Measurements from ENCODE around the gene ADAMTS15.

GRCh38 chr11:129141629-129142385 lies 50.3 kb downstream of the ARHGAP32 start:
- PRO-cap: no peak

DNA sequence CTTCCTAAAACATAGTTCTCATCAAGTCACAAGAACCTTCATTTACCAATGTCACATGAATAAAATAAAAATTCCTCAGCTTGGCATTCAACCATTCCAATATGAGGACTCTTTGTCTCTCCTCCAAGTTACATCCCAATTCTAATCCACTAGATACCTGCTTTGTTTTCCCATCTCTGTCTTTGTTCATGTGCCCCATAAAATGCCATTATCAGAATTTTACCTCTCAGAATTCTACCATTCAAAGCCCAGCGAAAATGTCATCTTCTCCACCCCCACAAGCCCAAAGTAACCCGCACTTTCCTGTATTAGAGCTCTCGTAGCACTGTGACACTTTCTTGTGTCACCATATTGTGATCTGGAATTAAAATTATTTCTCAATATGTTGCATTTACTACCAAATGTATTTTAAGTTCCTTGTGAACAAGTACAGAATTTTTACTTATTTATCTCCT lies 51.5 kb upstream of the ARHGAP32 start:
- PRO-cap: no peak

DNA sequence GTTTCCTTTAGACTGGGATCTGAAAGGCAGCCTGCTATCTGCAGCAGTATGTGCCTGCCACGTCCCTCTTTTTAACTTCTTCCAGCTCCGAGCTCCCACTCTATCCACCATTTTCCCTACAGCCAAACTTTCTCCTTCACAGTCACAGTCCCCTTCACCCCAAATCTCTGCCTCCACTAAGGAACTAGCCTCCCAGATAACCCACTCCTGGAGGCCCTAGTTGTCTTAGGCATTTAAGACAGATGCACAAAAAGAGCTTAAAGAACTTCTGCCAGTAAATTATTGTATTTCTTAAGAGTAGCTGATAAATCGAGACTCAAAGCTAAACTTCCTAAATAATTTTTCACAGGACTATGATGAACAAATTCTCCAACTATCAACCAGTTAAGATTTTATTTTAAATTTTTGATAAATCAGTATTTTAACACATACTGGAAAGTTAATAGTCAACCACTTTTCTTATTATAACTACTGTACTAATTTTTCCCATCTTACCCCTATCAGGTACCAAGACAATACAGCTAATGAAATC lies 66.3 kb upstream of the ARHGAP32 start:
- PRO-cap: no peak

DNA sequence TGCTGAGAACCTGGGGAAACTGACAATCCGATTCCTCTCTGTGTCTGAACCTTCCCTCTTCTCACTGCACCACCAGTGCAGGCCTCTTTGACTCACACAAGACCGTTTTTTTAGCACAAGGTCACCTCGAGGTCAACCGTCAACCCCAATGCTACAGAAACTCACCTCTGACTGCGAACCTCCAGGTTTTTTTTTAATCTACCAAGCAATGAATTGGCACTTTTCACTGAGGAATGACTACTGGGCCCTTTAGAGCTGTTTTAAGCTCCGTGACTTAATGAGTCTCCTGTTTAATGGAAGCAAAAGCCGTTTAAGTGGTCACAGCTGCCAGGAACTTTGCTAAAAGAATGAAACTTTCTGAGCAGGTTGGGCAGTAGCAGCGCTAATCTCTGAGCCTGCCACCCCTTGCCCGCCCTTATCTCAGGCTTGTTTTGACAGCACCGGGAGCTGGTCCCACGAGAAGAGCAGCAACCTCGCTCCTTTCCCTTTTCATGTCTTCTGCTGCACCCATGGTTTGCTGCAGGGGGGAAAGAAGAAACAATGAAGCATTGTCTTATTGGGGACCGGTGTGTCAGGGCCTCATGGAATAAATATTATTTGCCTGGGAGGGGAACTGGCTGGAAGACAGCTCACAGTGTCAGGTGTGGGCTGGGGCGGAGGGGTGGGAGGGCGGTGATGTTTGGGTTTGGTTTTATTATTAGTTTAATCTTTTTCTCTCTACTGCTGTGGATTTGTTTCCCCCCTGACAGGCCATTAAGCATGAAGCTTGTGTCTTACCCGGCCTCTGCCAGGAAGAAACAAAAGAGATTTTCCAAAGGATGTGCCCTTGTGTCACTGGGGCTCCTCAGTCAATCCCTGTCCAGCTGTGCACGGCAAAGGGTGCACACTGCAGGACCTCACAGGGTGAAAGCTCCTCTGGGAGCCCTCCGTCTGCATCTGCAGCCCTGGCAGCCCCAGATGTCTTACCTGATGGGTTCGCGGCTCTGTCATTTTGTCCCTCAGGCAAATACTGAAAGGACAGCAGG lies 203.4 kb upstream of the TMEM45B start:
- PRO-cap: no peak

DNA sequence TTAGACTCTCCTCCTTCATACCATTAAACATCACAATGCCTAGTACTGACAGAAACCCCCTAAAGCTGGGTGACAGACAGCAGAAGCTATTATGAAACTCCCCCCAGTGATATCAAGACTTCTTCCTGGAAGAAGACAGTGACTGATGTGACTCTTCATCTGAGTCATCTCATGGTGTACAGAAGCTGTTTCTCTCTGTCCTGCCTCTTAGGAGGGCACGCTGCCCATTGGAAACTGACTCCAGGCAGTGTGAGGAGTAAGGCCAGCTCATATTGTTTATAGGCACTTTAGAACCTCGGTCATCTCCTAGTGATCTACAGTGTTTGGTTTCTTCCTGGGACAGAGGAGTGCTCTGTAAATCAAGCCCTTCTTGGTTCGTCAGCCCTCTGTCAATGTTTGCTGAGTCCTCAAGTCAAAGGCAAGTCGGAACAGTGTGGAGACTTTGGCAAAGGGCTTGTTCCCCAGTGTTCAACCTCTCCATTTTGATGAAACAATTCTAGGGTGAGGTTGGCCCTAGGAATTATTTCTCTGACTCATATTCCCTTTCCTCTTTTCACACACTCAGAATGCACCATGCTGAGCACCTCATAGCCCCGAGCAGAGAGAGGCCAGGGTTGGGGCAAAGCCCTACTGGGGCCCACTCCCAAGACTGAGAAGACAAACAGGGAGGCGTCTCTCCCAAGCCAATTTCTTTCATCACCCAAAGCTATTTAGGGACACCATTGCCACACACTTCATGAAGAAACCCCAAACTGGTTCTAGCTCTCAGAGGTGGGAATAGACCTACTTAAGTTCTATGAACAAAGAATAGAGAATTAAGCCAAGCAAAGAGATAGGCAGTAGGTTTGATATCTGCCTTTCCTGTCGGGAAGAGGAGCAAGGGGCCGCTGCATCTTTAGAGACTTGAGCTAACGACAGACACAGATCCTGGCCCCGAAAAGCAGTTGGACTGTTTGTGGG lies 172.3 kb upstream of the TMEM45B start:
- PRO-cap: no peak

DNA sequence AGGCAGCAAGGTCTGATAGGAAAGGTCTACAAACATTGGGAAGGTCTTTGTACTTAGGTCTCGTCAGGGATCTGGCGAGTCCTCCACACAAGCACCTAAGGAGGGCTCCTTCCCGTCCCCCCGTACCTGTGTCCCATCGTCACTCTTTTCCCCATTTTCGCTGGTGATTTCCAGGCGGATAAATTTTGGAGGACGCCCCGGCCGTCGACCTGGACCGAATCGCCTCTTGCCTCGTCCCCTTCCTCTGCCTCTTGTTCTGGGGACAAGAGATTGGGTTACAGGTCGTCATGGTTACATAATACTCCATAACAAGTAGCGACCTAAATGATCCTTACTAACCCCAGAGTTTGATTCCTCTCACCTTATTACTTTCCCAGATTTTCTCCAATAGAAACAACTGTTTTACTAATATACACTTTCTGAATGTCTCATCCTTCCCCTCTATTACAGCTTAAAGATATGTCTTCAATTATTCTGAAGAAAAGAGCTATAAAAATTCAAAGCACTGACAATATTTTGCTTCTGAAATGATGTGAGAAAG lies 36.7 kb upstream of the NFRKB start:
- PRO-cap: no peak

GRCh38 chr11:129973734-129974173 lies 28.9 kb downstream of the PRDM10 start:
- PRO-cap: no peak

- PRO-cap: no peak
These were observed 33.1 kb upstream of the ST14 start for GRCh38 chr11:130126393-130126981.

- PRO-cap: no peak
These were observed 16.3 kb upstream of the ST14 start for GRCh38 chr11:130143284-130143768.

DNA sequence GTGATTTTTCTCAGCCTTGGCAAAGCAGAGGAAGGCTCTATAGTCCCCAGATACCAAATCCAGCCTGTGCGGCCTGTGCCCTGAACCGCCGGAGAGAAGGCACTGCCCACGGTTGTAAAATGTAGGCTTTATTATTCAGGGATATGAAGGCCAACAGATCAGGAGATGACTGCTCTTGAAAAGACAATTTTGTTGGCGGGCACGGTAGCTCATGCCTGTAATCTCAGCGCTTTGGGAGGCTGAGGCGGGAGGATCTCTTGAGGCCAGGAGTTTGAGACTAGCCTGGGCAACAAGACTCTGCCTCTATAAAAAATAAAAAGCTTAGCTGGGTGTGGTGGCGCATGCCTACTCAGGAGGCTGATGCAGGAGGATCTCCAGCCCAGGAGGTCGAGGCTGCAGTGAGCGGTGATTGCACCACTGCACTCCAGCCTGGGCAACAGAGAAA lies 31.3 kb downstream of the ST14 start:
- PRO-cap: no peak

- PRO-cap: no peak
These were observed 16.6 kb upstream of the ZBTB44 start for GRCh38 chr11:130331192-130331805.

- PRO-cap: no peak
These were observed 39.5 kb downstream of the ADAMTS8 start for GRCh38 chr11:130388880-130389279.

DNA sequence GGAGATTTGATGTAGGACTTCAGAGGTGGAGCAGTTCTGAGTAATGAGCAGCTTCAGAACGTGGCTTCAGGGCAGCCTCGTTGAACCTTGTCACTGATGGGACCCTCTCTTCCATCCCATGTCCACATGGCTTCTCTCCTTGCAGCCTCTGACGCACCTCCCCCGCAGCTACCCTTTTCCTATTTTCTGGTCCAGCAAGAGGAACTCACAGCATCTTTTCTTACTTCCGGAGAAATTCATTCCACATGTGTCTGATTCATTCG lies 27.8 kb downstream of the ADAMTS8 start:
- PRO-cap: no peak

DNA sequence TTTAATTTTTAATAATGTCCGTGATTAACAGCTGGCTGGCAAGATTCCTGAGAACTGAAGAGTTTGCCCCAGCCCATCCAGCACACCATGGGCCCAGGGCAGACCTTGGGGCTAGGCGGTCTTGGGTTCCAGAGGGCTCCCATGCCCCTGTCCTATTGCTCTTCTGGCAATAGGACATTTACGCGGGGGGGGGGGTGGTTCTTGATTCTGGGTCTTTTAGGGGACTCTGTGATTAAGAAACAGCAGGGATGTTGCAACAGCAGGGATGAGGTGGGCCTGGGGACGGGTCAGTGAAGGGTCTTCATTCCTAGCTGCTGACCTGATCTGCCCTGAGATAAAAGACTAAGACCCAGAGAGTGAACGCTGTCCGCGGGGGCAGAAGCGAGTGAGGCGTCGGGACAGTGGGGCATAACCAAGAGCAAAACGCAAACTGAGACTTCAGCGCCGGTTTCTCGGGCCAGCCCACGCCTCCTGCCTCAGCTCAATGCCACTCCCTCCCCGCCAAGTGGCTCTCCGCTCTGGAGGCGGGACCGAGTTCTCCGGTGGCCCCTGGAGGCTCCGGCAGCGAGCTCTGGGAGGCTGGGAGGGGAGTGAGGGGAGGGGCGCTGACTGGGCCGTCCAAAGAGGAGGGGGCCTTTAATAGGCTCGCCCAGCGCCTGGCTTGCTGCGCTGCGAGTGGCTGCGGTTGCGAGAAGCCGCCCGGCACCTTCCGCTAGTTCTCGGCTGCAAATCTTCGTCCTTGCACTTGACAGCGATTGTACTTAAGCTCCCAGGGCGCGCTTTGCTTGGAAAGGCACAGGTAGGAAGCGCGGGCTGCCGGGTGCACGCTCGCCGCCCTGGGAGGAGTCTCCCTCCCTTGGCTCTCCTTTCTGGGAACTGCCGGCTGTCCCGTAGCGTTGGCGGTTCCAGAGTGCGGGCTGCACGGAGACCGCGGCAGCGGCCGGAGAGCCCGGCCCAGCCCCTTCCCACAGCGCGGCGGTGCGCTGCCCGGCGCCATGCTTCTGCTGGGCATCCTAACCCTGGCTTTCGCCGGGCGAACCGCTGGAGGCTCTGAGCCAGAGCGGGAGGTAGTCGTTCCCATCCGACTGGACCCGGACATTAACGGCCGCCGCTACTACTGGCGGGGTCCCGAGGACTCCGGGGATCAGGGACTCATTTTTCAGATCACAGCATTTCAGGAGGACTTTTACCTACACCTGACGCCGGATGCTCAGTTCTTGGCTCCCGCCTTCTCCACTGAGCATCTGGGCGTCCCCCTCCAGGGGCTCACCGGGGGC lies at the start of gene ADAMTS15:
ADAMTS15 (plus strand) TSS at position 667 of the 1,277 bp plus-strand sequence.
- PRO-cap: bidirectional peak, plus-strand start at position 667 of the sequence, minus-strand start at position 431 of the sequence

GRCh38 chr11:130478142-130478992 lies 29.9 kb downstream of the ADAMTS15 start:
- PRO-cap: no peak

- PRO-cap: no peak
These were observed 132.0 kb downstream of the ADAMTS15 start for GRCh38 chr11:130580285-130581057.

DNA sequence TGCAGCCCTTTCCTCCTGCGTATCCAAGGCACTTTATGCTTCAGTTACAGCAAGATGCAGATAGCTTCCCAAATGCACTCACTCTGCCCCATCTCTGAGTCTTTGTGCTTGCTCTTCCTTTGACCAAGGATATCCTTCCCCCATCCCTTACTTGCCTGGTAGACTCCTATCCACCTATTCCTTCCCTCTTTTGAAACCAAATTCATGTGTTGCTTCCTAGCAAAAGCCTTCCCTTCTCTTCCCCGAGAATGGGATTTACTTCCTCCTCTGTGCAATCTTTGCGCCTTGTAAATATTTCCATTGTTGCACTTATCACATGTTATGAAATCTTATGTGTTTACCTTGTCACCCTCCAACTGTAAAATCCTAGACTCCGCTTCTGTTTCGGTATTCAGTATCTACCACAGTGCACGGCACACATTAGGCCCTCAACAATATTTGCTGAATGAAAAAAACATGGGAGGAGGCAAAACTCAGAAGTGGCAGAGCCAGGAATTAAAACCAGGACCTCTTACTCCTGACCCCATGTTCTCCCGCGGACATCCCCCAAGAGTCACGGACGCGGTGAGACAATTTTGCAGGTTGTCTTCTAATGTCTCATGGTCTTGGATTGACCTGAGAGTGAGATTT lies 197.1 kb downstream of the ADAMTS15 start:
- PRO-cap: no peak

DNA sequence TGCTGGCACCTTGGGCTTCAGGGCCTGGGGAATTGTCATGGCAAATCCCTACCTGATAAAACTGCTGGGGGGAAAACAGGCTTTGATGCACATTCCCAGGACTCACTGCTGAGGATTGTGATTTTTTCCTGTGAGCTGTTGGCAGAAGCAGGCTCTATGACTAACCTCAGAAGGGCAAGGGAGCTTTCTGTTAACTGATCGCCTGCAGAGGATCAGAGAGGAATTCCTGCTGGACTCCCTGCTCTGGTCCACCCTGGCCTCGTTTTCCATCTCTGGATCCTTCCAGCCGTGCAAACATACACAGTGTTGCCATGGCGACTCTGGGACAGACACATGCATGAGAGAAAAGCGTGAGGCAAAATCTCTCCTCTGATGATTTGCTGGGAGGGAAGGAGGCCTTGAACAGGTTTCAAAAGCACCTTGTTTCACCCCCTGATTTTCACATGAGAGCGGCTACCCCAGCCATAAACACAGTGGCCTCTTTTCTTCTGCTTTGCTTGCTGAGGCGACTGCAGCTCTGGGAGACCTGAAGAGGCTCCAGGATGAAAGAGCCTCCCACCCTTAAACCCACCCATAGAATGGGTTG lies 223.9 kb downstream of the ADAMTS15 start:
- PRO-cap: bidirectional peak, plus-strand start at position 368 of the sequence, minus-strand start at position 268 of the sequence

DNA sequence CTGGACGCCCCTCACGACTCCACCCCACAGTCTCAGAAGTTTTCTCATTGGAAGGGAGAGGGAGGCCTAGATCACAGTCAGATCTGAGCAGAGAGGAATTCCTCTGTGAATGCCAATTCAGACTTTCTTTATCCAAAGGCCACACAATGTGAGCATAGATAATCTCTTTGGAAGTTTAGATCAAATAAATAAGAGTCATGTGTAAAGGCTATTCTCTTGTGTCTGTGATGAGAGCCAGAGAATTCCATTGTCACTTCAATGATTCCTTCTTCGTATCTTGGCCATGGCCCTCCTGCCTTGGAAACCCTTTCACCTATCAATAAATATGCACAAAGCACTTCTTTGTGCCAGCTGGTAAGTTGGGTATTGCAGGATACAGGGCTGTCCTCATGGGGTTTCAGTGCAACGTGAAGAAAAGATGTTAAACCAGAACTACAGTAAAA lies 142.9 kb downstream of the SNX19 start:
- PRO-cap: no peak

GRCh38 chr11:130876704-130877510 lies 39.4 kb downstream of the SNX19 start:
- PRO-cap: no peak

All from endothelial cell (in vitro differentiated cells).